Fibroblast of the aortic adventitia (primary cell): ENCODE results near the genes CNGB1, ZNF319 and CFAP20.

DNA sequence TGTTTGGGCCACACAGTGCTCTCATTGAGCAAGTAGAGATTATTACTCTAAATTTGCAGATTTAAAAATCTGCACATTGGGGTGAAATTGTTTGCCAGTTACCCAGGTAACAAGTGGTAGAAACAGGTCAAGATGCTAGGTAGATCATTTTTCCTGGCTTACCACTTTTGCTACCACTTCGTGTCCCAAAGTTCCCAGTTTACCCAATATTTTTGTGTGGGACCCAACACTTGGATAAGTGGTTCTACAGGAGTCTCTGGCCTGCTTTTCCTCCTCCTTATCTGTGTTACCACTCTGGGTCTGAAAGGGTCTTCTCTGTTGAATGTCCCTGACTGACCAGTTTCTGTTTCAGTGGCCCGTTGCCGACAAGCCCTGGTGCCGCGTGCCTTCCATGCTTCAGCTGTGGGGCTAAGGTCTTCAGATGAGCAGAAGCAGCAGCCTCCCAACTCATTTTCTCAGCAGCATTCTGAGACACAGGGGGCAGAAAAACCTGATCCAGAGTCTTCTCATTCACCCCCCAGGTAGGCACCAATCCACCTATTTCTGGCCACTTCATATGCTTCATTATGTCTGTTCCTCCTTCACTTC, 3.5 kb downstream of the COQ9 start:
- CAGE, long polyA plus RNA = no peak

GRCh38 chr16:57471282-57471551, 8.7 kb downstream of the POLR2C start:
- CAGE, long polyA plus RNA = no peak

- CAGE, long polyA plus RNA = no peak
Measured at GRCh38 chr16:57471680-57472702, 9.5 kb downstream of the POLR2C start.

GRCh38 chr16:57500740-57501351, 14.6 kb upstream of the DOK4 start:
- CAGE, long polyA plus RNA = no peak

GRCh38 chr16:57514863-57515134, 21.6 kb downstream of the CCDC102A start:
- CAGE, long polyA plus RNA = no peak

- CAGE, long polyA plus RNA = no peak
Measured at GRCh38 chr16:57536677-57537410, 473 bp upstream of the CCDC102A start.

DNA sequence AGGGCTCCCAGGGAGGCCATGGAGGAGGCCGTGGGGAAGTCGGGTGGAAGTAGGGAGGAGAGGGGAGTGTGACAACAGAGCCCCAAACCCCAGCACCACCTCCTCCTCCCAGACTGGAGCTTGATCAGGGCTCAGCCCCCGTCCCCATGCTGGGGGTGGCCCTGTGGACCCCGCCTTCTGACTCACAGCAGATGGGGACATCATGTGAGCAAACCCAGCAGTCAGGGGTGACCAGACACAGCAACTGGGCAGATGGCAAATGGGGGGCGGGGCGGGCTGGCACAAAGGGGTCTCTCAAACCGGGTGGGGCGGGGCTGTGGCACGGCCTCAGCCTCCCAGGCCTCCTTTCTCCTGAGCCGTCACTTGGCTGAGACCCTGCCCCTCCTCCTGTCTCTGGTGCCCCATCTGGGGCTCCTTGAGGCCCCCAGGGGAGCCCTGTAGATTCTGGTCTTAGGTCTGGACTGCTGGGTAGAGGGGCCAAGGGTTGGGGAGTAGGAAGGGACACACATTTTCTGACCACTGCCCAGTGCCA, 3.1 kb downstream of the ADGRG1 start:
- CAGE, long polyA plus RNA = no peak

DNA sequence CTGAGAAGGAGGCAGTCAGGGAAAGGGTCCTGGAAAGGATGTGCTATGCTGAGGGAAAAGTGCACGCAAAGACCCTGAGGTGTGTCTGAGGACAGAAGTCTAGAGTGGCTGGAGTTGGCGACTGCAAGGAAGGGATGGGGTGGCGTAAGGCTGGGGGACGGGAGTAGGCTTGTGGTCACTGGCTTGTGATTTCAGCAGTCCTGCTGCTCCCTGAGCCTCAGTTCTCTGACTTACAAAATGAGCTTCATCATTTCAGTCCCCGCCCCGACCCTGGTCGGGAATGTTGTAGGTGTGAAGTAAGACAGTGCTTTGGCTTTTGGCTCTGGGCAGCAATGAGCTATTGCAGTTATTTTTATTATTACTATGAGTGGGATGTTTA, 8.5 kb downstream of the ADGRG1 start:
- CAGE, long polyA plus RNA = no peak

- CAGE, long polyA plus RNA = no peak
Measured at GRCh38 chr16:57638993-57639627, 10.7 kb downstream of the ADGRG1 start.

- CAGE, long polyA plus RNA = no peak
Measured at GRCh38 chr16:57785318-57786456, 16.6 kb downstream of the KIFC3 start.

GRCh38 chr16:57786800-57787528, 15.3 kb downstream of the KIFC3 start:
- CAGE, long polyA plus RNA = no peak

- CAGE, long polyA plus RNA = no peak
Measured at GRCh38 chr16:57846384-57846871, 44.1 kb upstream of the KIFC3 start.

DNA sequence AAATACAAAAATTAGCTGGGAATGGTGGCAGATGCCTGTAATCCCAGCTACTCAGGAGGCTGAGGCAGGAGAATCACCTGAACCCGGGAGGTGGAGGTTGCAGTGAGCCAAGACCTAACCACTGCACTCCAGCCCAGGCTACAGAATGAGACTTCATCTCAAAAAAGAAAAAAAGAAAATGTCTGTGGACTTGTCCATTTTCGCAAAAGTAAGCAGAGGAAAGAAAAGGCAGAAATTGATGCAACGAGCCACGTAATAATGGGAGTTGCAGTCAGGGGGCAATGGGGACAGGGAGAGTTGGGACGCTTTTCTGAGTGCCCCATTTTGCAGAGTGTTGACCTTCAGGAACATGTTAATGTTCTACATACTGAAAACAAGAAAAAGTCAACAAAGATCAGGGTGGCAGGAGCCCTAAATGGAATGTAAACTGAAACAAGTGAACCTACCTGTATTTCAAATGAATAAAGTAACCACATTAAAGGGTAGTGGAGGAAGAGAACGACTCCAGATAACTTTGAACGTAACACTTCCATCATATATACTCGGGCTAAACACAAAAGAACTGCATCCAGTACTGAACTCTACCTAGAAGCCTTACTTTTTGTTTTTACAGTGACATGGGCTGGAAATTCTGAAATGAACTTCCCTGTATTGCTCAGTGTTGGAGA, 76.4 kb downstream of the CNGB1 start:
- CAGE, long polyA plus RNA = no peak

DNA sequence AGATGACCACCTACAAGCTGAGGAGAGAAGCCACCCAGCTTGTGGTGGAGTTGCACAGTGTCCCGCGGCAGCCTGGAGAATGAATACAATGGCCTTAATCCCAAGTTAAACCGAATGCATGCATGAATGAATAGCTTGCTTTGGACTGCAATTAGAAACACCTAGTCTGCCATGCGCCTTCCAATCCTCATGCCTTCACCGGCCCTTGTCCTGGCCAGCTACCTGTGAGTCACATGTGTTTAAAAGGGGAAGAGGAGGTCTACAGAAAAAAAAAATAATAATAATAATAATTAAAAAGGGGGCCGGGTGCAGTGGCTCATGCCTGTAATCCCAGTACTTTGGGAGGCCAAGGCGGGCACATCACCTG, 71.9 kb downstream of the CNGB1 start:
- CAGE, long polyA plus RNA = no peak

DNA sequence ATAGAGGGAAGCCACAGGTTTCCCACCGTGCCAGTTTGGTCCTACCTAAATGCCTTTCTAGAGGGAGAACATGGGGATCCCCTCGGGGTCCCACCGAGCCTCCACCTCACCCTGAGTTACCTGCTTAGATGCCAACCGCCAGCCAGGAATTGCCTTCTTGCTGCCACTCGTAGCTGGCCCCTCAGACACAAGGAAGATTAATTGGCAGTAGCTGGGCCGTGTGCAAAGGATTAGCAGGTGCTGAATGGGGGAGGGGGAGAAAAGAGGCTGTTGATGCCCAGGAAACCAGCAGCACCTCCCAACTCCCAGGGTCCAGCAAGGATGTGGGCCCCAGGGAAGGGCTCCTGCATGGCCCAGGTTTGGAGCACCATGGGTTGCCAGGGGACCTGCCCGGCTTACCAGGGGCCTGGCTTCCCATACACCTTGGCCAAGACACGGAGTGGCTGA, at the start of gene CNGB1:
CNGB1 (minus strand) TSS at position 189 of the 447 bp plus-strand sequence.
- CAGE, long polyA plus RNA = no peak

DNA sequence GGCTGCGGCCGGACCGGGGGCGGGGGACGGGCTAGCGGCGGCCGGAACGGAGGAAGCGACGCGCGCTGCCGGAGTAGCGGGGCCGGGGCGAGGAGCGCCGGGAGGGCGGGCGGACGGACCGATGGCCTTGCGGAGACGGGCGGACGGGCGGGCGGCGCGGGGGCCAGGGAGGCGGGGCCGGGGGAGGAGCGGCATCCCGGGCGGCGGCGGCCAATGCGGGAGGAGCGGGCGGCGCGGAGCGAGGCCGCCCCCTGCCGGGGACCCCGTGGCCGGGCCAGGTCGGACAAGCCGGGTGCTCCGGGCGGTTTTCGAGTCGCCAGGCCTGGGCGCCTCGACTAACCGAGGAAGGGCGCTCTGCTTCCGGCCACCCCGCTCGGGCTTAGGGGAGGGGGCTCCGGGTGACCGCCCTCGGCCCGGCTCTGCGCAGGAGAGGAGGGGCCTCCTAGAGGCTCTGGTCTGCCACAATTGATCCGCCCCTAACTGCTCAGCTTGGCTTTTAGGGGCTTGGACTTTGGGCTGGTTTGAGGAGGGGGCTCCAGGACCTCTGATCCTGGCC, at the start of gene ZNF319:
ZNF319 (minus strand) TSS at position 141 of the 556 bp plus-strand sequence.
- CAGE, long polyA plus RNA = no peak

- CAGE, long polyA plus RNA = no peak
Measured at GRCh38 chr16:58022696-58023111, 2.9 kb upstream of the MMP15 start.

DNA sequence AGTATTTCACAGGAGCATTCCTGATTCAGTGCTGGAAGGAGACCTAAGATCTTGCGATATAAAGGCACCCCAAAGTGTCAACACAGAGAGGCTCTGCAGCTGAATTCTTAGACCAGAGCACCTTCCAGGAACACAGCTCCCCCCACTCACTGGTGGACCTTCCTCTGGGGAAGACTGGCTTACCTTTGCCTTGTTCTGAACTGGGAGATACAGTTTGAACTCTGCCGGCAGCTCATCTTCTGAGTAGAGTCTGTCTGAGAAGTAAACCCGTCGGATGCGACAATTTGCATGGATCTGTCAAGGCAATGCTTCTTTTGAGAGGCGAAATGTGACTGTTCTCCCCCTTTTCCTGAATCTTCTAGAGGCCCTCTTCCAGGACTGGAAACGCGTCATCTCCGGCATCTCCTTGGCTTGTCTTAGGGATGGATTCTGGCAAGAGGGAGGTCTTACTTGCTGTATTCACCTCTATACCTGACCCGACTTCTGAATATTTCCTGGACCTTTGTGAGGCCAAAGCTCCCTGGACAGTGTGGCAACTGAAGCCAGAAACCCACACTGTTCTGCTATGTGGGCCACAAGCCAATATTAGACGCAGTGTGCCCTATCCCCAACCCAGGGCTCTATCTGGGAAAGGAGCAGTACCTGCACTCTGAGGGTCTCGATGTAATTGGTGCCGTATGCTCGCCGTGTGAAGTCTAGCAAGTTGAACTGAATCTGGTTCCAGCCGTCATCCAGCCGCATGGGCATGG, 14.4 kb downstream of the CFAP20 start:
- CAGE, long polyA plus RNA = no peak

DNA sequence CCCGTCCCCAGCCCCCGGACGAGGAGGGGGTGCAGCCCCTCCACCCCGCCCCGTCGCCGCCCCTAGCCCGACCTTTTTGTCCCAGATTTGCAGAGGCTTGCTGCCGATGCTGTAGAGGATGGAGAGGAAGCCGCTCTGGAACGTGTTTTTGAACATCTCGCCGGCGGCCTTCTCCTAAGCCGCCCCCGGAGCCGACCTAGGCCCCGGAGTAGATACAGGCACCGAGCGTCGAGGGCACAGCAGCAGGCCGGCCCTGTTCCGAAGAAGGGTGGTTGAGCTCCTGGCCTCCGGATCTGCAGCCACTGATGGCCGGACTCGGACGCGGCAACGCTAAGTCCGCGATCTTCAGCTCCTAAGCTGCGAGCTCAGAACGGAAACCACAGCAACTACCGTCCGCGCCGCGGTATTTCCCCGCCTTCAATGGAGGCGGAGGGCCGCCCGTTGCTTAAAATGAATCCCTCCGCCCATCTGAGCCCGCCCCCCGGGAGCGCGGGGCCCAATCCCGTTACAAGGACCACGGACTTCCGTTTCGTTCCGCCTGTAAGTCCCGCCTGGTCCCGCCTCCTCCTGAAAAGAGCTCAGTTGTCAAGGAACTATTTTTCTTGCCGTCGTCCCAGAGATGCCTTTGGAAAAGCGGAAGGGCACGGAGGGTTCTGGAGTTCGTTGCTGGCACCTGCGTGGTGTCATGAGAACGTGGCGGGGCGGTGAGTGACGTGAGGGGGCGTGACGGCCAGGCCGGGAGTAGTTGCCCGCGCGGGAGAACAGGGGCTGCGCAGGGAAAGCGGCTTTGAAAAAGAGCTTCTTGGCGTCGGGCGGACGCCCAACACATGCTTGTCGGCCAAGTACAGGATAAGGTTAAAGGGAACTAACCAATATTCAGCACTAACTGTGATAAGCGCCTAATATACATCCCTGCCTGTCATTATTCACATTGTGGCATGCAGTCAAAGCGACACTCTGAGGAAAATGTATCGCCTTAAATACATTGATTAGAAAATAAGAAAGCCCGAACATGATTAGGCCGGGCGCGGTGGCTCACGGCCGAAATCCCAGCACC, at the start of gene CFAP20:
CFAP20 (minus strand) TSS at position 422 of the 1,057 bp plus-strand sequence.
- CAGE, long polyA plus RNA = no peak

DNA sequence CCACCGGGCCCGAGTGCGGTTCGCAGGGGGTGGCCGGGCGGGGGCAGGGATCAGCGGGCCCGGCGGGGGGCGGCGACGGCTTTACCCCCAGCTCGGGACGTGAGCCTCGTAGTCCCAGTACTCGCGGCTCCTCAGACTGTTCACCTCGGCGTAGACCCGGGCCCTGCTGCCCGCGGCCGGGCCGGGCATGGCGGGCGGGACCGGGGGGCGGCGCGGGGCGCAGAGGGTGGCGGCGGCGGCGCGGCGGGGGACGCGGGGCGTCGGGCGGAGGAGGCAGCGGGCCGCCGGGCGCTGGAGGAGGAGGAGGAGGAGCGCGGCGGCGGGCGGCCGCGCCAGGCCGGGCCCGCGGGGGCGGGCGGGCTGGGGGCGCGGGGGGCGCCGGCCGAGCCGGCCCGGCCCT, 358 bp downstream of the CSNK2A2 start:
- CAGE, long polyA plus RNA = no peak